Mesenchymal stem cell of the bone marrow (primary cell): ENCODE measurements around the genes MAPK13, BRPF3 and ETV7.

GRCh38 chr6:35425663-35426452 lies 26.3 kb upstream of the FANCE start:
- CAGE, long polyA plus RNA: no peak

GRCh38 chr6:35485370-35485977 lies 11.4 kb downstream of the TEAD3 start:
- CAGE, long polyA plus RNA: no peak

DNA sequence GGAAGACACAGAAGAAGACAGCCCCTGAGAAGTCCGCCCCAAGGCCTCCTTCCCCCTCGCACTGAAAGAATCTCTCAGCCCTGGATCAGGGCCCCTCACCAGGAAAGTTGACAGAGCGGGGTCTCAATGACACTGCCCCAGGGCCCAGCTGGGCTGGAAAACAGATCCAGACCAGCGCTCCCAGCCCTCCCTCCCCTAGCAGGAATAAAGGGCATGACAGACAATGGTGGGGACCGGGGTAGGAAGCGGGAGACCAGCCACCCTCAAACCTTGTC lies 1.0 kb downstream of the TEAD3 start:
- CAGE, long polyA plus RNA: no peak

- CAGE, long polyA plus RNA: no peak
Observed at GRCh38 chr6:35497704-35498768, 1.2 kb upstream of the TEAD3 start.

- CAGE, long polyA plus RNA: no peak
Observed at GRCh38 chr6:35505993-35506393, 6.7 kb downstream of the TULP1 start.

DNA sequence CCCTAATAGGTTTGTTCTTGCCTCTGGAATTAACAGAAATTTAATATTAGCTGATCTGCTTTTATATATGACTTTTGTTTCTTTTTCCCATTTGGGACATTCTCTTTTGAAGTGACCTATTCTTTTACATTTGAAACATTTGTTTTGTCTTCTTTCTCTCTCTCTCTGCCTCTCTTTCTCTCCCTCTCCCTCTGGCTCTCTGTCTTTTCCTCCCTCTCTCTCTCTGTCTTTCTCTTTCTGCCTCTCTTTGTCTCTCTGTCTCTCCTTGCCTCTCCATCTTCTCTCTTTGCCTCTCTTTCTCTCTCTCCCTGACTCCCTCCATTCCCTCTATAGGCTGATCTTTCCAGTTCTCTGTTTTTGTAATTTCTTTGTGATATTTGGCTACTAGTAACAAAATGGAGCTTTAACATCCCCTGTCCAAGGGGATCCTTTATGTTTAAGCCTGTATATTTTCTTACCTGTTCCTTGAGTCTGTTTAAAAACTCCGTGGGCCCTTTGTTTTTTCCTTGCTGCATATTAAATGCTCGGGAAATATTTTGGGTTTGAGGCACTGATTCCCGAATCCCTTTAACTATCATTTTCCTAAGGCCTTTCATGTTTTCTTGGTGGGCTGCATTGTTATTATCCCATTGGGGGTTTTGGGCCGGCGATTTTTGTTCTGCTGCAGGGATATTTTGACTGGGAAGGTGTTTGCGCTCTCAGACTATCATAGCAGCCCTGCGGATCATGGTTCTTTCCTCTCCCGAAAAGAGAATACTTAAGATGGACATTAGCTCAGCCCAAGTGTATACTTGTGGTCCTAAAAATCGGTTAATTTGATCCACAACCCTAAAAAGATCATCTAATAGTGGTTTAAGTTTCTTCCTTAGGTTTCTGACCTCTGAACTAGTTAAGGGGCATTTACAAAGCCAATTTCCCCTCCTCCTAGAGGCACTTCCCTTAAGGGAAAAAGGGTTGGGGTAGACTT lies 52.3 kb upstream of the TULP1 start:
- CAGE, long polyA plus RNA: no peak

DNA sequence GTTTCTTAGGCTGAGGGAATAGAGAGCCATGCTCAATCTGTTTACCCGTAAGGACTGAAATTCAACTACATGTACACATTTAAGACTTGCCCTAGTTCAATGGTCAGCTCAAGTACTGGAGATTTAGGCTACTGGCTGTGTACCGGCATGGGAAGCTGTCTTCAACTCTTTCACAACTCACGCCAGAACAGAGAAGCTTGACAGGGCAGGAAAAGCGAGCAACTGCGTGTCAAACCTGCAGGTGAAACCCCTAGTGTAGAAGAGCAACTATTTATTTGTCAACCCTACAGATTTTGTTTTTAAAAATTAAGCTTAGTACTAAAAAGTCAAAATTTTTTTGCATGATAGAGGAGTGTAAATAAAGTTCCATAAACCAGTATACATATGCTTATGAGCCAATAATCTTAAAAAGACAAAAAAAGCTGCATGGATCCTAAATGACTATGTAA lies 61.7 kb upstream of the TULP1 start:
- CAGE, long polyA plus RNA: no peak

DNA sequence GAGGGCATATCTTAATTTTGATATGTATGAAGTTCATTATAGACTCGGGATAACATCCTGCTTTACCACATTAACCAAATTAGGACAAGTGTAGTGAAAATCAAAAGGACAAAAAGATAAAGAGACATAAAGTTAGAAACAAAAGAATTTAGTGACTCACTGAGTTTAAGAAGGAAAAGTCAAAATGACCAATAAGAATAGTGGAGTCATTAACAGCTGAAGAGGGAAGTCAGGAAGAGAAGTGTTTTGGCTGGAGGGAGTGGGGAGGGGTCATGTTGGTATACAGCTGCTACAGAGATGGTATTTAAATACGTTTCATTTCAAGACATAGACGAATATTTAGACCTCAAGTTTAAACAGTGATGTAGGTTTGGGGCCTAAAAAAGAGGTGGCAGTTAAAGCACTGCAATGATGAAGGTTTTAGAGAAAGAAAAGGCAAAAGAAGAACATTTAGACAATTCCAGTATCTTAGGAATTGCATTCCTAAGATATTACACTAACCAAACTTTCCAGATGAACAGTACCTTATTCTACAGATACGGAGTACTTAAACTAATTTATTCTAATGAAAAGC lies 10.6 kb downstream of the FKBP5 start:
- CAGE, long polyA plus RNA: no peak

- CAGE, long polyA plus RNA: no peak
Observed at GRCh38 chr6:35718384-35718878, 18.4 kb upstream of the ARMC12 start.

- CAGE, long polyA plus RNA: no peak
Observed at GRCh38 chr6:35719442-35720305, 17.2 kb upstream of the ARMC12 start.

DNA sequence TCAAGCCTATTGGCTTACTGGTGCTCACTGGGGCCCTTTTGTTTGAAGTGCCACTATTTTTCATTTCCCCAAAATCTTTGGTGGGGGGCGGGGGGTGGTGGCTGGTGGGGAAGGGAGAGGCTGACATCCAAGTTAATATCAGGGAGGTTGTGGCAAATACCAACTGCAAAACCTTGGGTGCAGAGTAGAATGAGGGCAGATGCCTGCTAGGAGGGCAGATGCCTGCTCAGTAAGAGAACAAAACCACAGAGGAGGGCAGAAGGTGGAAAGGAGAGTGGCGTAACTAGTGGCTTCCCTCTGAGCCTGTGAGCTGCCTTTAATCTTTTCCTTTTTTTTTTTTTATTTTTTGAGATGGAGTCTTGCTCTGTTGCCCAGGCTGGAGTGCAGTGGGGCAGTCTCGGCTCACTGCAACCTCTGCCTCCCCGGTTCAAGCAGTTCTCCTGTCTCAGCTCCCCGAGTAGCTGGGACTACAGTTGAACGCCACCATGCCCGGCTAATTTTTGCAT lies 6.7 kb upstream of the ARMC12 start:
- CAGE, long polyA plus RNA: no peak

GRCh38 chr6:35760241-35760714 lies 16.1 kb upstream of the CLPSL2 start:
- CAGE, long polyA plus RNA: no peak

DNA sequence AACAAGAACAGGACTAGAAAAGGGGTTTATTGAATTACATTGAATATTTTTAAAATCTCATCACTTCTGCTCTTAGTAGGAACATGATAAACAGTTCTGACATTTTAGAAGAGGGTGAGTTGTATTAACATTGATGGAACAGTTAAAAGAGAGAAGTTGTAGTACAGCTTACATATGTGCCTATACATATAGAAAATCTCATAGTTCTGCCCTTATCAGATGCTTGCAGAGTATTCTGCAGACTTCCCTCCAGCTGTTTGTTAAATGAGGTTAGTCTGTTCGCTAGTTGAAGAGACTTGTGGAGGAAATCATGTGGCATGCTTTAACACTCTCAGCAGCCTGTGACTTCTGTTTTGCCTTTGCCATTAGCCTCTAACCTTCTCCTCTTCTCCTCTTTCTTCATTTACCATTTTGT lies 31.1 kb upstream of the MAPK13 start:
- CAGE, long polyA plus RNA: no peak

GRCh38 chr6:36121423-36121771 lies 8.9 kb upstream of the MAPK13 start:
- CAGE, long polyA plus RNA: no peak

GRCh38 chr6:36129996-36130147 lies 441 bp upstream of the MAPK13 start:
- CAGE, long polyA plus RNA: no peak

DNA sequence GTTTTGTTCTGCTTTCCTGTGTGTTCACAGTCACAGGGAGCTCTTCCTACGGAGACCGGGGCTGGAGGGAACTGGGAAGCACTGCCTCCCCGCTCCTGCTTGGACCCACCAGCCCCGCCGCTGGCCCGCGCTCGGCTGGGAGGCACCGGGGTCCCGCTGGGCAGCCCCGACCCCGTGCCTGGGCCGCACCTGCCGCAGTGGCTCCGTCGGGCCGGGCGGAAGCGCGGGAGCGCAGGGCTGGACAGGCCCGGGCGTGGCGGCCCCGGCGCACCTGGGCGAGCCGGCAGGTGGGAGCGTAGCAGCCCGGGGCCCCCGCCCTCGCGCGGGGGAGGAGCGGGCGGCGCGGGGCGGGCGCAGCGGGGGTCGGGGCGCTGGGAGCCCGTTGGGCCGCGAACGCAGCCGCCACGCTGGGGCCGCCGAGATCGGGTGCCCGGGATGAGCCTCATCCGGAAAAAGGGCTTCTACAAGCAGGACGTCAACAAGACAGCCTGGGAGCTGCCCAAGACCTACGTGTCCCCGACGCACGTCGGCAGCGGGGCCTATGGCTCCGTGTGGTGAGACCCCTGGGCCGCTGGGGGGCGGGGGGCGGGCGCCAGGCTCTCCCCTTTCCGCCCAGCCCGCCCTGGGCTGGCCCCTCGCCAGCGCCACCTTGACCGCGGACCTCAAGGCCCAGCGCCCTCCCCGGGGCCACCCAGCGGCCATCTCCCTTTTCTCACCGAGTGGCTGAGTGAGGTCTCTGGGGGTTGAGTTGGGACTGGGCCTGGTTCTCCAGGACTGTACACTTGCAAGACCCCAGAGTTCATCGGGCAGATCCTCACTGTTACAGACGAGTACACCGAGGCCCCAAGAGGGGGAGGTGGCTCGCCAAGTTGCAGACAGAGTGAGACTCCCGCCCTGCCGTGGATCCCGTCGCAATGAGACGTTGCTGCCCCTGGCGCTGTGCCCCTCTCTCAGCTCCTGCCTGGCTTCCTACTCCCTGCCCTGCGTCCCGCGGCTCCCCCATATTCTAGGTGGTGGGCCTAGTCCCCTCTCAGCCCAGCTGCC lies at the start of gene MAPK13:
MAPK13 (plus strand) TSS at position 366 of the 1,044 bp plus-strand sequence.
- CAGE, long polyA plus RNA: no peak

GRCh38 chr6:36195790-36196853 lies at the start of gene BRPF3:
BRPF3 (plus strand) TSS chr6:36196744.
- CAGE, long polyA plus RNA: no peak

- CAGE, long polyA plus RNA: no peak
Observed at GRCh38 chr6:36197263-36197664, 720 bp downstream of the BRPF3 start.

DNA sequence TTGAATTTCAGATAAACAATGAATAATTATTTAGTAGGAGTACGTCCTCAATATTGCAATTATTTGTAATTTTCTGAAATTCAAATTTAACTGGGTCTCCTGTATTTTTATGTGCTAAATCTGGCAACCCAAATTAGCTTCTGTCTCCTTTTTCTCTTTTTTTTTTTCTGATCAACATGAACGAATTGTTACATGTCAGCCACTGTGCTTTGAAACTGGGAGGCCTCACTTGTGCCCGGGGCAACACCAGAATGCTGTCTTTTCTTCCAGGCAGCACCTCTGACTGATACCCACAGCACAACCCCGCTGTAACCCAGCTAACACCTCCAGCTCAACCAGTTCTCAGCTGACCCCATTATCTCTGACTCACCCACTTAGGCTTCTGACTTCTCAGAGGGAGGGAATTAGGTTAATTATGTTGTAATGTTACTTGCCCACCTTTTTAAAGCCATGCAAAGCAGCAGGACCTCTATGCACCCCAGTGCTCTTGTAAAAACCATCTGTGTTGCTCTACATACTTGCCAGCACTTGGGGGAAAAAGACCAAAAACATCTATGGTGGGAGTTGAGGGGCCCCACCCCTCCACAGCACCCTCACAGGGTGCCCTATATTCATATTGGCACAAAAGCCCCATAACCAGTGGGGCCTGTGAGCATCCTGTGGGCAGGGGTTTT lies 22.5 kb downstream of the BNIP5 start:
- CAGE, long polyA plus RNA: no peak

- CAGE, long polyA plus RNA: no peak
Observed at GRCh38 chr6:36387454-36388141, at the start of gene ETV7. ETV7 (minus strand) TSS chr6:36387669.